Vagina (tissue), 1 donor: Measurements from ENCODE around the genes NUDT17 and NBPF11.

- PRO-cap = unidirectional peak, plus-strand start at chr1:145845630
- RAMPAGE, long total RNA = start-site peak on the plus strand at chr1:145845624-145845633, 10 reads
Measured at GRCh38 chr1:145845029-145846052, at the start of gene NUDT17. Gene NUDT17 (plus strand): TSS chr1:145845630.

DNA sequence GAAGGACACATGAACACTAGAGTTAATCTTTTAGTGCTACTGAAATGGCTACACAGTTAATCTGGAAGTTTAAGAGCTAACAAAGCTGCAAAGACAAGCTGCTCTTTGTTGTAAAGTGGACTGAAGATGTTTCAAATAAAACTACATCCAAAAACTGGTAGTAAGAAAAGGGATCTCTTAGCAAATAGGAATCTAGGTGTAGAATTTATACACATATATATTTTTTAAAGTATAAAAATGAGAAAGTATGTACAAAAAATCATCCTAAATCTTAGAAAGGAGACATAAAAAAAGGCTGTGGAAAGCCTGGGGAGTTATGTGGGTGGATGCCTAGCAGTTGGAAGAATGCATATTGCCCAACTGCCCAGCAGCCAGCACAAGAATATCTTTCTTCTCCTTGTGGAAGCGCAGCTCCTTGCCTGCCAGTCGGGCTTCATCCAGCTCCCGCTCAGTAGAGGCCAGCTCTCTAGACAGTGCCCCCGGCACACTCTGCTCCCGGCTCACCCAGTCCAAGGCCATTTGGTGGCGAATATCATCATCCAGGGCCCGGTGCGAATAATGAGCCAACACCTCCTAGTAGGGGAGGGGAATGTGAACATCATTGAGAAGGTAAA, 8.8 kb upstream of the RBM8A start:
- PRO-cap = no peak
- RAMPAGE, long total RNA = no peak

DNA sequence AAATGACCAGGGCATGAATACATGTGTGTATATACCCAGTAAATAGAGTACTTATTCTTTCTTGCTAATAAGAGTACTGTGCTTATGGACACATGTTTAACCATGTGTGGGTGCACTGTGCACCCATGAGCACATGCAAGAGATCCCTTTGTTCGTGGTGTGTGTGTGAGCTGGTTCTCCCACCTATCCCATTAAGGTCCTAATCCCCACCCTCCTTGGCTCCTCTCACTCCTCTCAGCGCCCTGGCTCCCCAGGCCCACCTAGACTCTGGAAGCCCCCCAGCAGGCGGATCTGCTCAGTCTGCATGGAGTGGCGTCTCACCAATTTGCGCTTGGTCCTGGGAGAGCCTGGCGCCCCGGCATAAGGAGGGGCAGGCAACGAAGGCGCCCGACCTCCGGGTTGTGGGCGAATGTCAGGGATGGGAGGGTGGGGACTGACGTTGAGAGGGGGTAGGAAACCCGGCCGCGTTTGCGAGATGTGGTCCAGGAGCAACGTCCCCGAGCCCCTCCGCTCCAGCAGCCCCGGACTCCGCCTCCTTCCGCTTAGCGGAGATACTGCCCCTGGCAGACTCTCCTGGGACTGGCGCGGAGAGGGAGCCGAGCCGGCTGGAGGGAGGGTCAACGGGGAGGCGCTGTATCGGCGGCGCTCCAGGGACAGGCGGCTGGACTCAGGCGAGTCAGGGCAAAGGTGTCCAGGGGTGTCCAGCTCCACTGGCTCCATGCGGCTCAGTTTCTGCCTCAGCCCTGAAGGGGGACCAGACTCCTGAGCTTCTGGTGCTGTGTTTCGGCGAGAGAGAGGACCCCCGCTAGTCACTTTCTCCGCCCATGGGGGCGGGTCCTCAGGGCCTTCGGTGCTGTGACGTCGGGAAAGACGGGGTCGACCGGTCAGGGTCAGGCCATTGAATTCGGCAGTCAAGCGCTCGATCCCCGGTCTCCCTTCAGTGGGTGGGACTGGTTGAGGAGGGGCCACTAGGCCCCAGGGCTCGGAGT, 2.5 kb upstream of the LIX1L start:
- PRO-cap = bidirectional peak, plus-strand start at position 578 of the sequence, minus-strand start at position 537 of the sequence; bidirectional peak, plus-strand start at position 887 of the sequence, minus-strand start at position 811 of the sequence
- RAMPAGE, long total RNA = no peak

DNA sequence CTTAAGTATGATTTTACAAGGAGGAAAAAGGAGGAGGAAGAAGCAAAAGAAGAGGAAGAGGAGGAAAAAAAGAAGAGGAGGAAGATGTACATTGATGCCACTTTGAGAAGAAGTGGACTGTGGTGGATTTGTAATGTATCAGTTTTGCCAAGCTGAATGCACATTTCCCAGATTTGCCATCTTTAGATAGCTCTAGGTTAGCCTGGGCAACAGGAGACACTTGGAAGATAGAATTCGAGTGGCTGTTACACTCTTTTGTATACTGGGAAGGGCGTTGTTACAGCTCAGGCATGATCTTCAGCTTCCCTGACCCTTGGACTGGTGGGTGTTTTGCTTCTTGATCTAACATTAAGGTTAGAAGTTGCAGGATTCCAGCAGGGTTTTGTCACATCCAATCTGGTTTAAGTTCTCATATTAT, 28.9 kb upstream of the HJV start:
- PRO-cap = no peak
- RAMPAGE, long total RNA = no peak

DNA sequence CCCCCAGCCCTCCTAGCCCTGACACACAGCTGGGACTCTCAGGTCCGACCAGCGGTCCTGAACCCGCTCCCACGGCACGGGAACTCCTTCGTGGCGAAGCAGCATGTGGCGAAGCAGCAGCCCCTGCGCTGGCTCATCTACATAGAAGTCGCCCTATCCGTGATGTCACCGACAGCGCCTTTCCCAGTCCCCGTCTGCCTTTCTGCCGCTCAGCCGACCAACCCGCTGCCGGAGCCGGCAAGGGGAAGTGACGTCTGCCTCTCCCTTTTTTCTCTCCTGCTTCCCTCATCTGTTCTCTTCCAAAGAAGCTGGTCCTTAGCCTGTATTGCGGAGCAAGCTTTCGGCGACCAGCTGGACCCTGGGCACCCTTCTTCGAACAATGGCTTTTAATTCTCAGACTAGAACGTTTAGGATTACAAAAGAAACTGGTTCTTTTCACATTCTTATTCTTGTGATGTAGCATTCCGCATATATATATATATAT, 30.8 kb upstream of the HJV start:
- PRO-cap = bidirectional peak, plus-strand start at position 208 of the sequence, minus-strand start outside the sequence
- RAMPAGE, long total RNA = no peak

DNA sequence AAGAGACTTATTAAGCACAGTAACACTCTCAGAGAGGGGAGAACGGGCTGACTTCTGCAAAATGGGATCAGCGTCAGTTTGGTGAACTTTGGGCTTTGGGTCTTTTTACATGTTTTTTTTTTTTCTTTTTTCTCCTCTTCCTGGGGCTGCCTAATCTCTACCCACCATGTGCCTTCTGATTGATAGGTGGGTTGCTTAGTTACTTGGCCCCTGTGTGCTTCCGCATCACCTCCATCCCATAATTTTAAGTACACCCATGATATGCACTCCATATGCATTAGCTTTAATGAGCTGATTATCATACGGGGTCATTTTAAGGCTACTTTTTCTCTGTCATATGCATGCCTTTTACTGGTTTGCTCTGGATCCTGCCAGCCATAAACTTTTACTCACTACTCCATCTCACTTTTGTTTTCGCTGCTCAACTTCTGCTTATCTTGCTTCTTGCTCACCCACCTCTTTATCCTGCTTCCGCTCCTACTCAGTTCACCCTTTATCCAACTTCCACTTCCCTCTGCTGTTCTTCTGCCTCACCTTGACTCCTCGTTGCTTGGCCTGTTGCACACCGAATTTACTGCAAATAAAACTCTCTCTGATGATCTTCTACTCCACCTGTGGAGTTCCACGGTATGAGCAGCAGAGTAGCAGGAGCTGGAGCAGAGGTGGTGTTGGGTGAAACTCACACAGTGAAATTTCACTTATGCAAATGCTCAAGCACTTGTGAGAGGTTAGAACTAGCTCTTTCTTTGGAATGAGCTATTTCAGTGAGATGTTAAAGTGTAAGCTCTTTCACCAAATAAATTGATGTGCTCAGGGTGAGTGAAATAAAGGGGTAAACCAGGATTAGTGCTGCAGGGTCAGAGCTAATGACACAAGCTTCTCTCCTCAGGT, 3.5 kb upstream of the NBPF12 start:
- PRO-cap = no peak
- RAMPAGE, long total RNA = no peak

DNA sequence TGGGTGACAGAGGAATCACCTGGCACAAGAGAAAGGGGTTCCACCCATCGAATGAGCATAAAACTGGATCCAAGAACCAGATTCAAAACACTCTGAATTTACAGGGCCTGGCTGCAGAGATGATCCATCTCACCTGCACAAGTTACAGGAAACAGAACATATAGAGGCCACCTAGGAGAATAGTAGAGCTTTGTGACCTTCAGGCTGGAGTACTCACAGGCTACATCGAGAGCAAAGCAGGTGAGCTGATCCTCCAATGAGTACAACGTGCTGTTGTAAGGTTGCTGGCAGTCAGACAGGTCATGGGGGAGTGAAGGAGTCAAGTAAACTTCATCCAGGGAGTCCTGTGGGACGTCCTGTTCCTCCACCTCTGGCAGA, 62.6 kb downstream of the PRKAB2 start:
- PRO-cap = no peak
- RAMPAGE, long total RNA = no peak

DNA sequence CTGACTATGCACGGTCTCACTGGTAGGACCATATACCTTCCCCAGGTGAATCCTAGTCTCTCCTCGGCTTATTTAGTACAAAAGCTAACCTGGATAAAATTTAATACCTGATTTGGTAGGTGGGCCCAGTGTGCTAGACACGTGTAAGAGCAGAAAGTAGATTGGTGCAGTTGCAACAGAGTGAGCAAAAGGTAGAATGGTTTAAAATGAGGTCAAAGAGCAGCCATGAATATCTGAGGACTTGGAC, 61.5 kb upstream of the BCL9 start:
- PRO-cap = no peak
- RAMPAGE, long total RNA = no peak

- PRO-cap = bidirectional peak, plus-strand start at chr1:147599541, minus-strand start at chr1:147599434; bidirectional peak, plus-strand start at chr1:147599826, minus-strand start at chr1:147599629
- RAMPAGE, long total RNA = no peak
Measured at GRCh38 chr1:147599337-147599761, 58.0 kb downstream of the BCL9 start.

- PRO-cap = no peak
- RAMPAGE, long total RNA = no peak
Measured at GRCh38 chr1:147780831-147781719, 20.7 kb upstream of the GJA5 start.

GRCh38 chr1:147932331-147932751, 4.1 kb downstream of the GPR89B start:
- PRO-cap = no peak
- RAMPAGE, long total RNA = no peak

DNA sequence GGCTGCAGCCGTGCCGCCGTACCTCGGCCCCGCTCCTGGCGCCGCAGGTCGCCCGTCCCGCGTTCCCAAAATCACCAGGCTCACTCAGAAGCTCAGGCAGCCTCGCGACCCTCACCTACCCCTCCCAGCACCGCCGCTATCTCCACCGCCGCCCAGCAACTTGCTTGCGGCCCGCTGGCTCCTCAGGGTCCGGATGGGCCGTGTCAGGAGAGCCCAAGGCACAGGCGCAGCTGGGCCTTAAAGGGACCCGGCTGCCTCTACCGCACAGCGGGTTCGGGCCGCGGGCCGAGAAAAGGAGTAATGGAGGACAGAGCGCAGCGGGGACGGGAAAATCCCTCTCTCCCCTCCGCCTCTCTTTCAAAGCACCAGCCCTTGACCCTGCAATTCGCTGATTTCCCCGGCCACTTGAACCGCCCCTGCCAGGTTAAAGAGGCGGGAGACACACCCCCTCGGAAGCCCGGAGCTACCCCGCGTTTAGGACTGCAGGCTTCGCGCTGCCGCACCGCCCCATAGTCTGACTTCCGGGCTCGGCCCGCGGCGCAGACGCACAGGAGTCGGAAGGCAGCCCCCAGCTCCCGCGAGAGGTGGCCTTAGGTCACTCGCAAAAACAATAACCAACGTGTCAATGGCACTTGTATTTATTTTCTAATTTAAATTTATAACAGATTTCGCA, at the start of gene NBPF11:
NBPF11 (minus strand) TSS at position 484 of the 673 bp plus-strand sequence.
- PRO-cap = unidirectional peak, minus-strand start at position 157 of the sequence; bidirectional peak, plus-strand start at position 515 of the sequence, minus-strand start at position 482 of the sequence
- RAMPAGE, long total RNA = start-site peak on the minus strand centred at position 459 of the sequence, 138 bp wide, 20 reads

DNA sequence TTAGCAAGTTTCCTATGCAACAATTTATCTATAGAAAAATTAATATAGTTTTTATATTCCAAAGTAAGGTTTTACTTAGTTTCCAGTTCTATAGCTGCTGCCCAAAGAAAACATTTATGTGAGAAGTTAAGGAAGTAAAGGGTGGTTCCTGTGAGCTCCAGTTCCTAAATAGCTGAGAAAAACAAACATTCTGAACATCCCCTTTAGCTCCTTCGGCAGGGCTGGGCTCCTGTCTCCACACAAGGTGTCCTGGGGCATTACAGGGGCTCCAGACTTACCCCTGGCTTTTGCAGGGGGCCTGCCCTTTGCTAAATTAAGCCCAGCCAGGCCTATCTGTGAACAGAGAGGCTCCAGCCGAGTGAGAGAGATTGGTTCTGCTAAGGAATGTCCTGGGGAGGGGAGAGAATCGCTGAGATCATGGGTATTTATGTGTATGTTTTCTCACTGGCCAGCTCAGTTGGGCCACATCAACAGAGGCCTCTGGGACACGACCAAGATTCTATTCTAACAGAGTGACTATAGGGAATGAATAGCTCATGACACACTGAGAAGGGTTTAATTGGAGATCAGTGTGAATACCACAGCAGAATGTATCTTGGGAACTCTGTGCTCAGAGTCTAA, 72.6 kb downstream of the PDE4DIP start:
- PRO-cap = no peak
- RAMPAGE, long total RNA = no peak

DNA sequence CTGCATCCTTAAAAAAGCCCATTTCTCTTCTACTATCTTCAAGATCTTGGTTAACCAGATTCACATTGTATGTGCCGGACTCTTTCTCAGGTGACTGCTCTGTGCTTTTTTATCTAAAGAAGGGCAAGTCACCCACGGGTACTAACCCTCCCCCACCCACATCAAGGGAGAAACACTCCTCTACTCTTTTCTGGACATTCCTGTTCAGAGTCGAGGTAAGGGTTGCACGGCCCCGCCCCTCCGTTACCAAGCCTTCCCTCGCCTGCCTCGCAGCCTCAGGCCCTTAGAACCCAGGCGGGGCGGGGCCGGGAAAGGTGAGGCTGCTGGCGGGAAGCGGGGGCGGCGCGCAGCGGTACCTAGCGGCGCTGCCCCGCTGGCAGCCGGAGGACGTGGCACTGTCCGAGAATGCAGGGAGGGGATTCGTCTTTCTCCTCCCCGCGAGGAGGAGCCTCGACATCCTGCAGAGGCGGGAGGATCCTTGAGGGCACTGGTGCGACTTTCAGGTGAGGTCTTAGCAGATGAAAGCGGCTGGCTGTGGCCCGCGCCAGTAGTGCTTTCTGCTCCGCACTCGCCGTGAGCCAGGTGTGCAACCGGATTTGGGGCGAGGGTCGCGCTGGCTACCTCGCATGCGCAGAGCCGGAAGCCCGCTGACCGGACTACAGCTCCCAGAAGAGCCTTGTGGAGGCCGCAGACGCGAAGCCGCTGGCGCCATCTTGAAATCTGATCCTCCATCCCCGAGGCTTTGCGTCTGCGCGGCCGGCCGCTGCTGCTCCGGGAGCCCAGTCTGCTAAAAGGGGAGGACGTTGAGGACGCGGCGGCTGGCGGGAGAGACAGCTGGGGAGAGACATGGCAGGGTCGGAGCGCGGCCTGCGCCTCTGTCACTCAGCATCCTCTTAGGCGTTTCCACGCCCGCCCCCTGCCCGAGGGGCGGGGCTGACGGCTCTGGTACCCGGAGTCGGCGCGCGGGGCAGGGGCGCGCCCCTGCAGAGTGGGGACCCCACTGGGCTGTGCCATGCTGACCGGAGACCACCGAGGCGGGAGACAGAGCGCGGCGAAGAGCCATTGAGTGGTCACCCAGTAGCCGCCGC, 107.8 kb downstream of the PDE4DIP start:
- PRO-cap = bidirectional peak, plus-strand start at position 463 of the sequence, minus-strand start at position 426 of the sequence; unidirectional peak, plus-strand start at position 966 of the sequence
- RAMPAGE, long total RNA = start-site peak on the plus strand centred at position 476 of the sequence, 77 bp wide, 61 reads; start-site peak on the plus strand centred at position 735 of the sequence, 25 bp wide, 21 reads; start-site peak on the plus strand centred at position 934 of the sequence, 23 bp wide, 31 reads

DNA sequence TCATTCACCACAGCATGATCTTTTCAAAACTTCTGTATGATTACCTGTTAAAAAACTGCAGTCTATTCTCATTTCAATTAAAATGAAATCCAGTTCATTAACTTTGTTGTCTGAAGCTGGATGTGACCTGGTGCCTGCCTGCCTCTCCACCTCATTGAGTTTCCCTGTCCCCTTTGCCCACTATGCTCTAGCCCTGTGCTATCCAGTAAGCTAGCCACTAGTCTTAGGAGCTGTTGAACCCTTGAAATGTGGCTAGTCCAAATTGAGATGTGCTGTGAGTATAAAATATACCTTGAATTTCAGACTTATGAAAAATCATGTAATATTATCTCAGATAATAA, 114.1 kb downstream of the PDE4DIP start:
- PRO-cap = no peak
- RAMPAGE, long total RNA = no peak

DNA sequence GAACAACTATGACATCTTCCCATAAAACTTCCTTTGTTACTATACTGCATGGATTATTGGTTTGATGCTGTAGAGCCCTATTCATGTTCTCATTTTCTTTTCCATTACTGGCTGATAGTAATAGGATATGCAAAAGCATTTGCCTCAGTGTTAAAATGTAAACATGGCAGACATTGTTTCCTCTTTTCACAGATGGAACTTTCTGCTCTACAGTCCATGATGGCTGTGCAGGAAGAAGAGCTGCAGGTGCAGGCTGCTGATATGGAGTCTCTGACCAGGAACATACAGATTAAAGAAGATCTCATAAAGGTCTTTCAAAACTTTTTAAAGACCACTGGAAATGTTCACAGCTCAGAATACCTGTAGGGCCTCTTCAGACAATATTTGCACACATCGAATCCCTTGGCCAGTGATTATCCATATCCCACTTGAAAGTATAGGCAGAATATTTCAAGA, 125.6 kb downstream of the NBPF9 start:
- PRO-cap = no peak
- RAMPAGE, long total RNA = start-site peak on the plus strand centred at position 259 of the sequence, 102 bp wide, 27 reads

DNA sequence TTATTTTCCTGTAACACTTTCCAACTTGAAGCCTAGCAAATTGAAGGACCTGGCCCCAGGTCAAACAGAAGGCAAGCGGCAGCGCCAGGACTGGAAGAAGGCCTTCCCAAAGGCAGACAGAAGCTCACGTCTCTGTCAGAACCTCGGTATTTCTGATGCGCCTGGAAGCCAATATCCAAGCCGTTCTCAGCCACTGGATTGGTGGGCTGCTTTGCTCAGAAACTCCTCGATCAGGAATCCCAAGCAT, 25.2 kb upstream of the NBPF9 start:
- PRO-cap = no peak
- RAMPAGE, long total RNA = no peak

- PRO-cap = no peak
- RAMPAGE, long total RNA = start-site peak on the plus strand at chr1:149554513-149554844, 26 reads
Measured at GRCh38 chr1:149554426-149555074, 29.1 kb upstream of the PPIAL4C start.

- PRO-cap = no peak
- RAMPAGE, long total RNA = no peak
Measured at GRCh38 chr1:149884831-149885665, 1.4 kb downstream of the H2BC21 start.

DNA sequence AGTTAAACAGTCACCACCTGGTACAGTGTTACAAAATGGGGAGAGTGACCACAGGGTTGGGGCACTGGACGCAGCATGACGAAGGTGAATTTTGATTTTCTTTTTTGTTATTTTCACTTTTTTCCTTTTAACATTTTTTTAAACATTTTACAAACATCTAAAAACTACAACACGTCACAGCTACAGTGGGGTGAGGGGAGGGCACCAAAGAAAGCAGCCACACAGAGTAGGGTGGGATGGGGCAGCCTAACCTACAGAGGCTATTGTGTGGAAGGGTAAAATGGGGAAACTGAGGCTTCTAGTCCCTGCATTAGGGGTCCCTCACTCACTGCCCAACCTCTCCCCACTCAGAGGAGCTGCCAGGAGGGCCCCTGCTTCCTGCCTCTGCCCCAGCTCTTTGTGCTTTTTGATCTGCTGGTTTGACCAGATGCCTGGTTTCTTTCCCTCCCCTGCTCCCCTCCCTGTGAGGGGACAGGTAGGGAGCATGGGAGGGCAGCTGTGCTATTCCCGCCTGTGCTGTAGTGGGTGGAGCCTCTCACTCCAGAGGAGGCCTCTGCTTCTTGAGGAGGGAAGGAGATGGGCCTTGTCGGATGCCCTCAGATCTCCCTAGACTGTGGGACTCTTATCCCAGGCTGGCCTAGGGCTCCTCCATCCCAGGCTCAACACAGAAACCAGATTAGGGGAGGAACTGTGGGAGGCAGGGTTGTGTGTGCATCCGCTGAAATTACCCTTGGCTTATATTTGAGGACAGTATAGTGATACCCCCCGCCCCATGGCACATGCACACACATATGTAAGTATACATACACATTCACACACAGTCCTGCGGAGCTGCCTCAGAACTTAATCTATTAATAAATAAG, 4.4 kb downstream of the BOLA1 start:
- PRO-cap = no peak
- RAMPAGE, long total RNA = no peak